H7 (cell line): ENCODE measurements around a stretch of chr19.

DNA sequence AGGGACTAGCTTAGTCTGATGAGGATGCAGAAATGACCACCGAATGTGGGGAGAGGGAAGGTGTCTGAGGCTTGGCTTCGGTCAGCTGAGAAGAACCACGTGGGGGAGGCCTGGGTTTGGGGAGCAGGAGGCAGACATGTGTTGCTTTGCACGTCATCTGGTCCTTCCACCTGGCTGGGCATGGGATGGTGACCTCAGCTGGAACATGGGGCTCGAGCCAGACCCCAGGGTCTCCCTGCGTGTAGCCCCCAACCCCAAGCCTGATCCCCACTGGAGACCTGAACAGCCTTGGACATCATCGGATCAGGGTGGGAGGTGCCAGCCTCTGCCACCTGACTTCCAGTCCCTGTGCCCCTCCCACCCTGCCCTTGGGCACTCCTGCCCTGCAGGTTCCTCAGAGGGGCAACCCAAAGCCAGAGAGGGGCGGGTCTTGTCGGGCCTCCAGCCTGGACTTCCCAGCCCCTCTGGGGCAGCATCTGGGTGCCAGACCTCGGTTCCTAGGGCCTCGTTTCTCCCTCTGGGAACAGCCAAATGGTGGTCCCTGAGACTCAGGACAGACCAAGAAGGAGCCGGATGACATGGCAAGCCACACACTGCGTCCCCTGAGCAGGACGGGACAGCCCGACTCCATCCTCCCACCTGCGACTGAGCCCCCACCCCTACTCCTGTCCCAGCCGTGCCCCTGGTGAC, 1.4 kb downstream of the APC2 start:
- RAMPAGE, long total RNA, result no peak

DNA sequence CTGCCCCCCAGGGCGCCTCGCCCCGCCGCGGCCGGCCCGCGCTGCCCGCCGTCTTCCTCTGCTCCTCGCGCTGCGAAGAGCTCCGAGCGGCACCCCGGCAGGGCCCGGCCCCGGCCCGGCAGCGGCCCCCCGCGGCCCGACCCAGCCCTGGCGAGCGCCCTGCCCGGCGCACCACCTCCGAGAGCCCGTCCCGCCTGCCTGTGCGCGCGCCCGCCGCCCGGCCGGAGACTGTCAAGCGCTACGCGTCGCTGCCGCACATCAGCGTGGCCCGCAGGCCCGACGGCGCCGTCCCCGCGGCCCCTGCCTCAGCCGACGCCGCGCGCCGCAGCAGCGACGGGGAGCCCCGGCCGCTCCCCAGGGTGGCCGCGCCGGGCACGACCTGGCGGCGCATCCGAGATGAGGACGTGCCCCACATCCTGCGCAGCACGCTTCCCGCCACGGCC, 9.6 kb downstream of the C19orf25 start:
- RAMPAGE, long total RNA, result no peak

DNA sequence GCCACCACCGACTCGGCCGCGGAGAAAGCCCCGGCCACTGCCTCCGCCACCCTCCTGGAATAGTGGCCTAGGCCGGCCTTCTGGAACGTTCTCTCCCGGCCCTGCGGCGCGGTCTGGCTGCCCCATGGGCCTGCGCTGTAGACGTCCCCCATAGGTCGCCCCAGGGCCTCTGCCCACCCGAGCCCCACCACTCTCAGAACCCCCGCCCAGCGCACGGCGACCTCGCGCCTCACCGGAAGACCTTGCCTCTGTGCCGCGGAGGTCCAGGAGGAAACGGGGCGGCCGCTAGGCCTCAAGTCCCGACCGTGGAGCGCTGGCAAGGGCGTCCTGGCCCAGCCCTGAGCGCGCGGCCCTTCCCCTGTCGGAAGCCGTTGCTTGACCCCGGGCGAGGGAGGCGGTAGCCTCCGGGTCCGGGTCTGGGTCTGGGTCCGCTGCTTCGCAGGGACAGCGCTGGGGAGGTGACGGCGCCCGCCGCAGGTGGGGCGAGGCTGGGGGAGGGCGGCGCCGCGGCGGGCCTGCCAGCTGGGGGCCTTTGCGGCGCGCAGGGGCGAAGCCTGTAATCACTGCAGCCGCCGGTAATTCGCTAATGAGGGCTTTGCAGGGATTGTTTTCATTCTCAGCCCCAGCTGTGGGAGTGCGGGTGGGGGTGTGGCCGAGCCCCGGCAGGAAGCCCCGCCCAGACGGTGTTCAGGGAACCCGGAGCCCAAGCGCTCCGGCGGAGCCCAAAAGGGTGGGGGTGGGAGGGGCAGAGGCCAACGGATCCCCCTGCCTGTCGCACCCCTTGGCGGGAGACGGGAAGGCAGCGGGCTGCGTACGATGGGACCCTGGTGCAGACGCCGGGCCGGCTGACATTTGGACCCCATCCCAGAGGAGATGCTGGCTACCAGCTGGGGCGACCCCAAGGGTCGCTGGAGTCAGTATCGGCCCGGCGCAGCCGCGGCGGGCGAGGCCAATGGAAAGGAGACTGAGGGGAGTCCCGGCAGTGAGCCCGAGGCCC, 8.6 kb downstream of the C19orf25 start:
- RAMPAGE, long total RNA, result no peak

DNA sequence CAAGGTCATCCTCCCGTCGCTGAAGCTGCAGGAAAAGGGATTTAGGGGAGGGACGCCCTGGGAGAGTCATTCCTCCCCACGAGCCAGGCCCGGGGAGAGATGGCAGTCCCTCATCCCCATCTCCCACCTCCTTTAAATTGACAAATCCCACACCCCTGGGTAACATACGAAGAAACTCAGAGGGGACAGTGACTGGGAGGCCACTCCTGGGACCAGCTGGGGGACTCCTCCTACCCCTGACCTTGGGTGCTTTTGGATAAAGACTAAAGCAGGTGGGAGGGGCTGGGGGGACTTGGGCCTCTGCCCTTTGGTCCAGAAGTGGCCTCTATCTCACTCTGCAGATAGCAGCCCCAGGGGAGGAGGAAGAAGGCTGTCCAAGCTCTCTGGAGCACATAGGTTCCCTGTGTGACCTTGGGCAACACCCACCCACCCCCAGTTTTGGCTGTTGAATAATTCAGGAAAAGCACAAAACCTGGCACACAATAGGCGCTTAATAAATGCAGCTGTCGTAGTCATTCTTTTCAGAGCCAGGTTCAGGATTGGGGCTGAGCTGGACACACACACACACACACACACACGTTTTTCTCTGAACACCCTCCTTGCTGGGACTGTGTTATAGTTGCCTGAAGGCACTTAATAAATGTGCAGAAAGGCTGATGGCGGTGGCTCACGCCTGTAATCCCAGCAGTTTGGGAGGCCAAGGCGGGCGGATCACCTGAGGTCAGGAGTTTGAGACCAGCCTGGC, 2.3 kb downstream of the REEP6 start:
- RAMPAGE, long total RNA, result no peak

DNA sequence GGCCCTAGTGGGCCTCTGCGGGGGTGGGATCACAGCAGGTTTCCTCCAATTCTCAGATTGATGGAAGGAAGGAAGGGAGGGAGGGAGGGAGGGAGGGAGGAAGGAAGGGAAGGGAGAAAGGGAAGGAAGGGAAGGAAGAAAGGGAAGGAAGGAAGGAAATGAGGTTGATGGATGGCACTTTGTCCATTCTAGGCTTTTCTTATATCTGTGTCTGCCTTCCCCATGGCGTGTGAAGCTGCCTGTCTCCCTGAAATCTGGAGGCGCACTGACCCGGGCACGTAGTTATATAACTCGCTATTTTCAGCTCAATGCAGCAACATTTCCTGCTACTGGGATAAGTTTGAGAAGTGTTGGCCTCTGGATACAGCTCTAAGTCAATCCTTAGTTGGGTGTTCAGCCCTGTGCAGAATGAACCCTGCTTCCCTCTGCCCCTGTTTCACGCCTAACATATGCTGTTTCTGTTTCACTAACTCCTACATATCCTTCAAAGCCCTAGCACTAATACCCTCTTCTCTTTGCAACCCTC, 3.2 kb downstream of the ADAMTSL5 start:
- RAMPAGE, long total RNA, result no peak

DNA sequence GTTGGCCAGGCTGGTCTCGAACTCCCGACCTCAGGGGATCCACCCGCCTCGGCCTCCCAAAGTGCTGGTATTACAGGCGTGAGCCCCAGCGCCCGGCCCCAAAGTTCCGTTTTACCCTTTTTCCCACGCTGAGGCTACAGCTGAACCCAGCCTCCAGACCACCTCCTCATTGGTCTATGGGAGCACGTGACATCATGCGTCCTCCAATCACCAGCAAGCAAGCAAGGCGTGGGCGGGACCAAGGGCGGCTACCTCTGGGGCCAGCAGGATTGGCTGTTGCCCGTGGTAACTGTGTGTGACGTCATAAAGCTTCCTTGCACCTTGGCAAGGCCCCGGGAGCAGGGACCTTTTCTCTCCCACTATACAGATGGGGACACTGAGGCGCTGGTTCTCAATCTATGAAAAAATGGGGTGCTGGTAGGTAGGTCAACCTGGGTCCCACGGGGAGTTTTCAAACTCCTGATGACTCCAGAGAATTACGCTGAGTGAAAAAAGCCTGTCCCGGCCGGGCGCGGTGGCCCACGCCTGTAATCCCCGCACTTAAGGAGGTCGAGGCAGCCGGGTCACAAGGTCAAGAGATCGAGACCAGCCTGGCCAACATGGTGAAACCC, 18.8 kb downstream of the PLK5 start:
- RAMPAGE, long total RNA, result no peak

GRCh38 chr19:1547376-1547757, 20.8 kb downstream of the MEX3D start:
- RAMPAGE, long total RNA, result no peak

DNA sequence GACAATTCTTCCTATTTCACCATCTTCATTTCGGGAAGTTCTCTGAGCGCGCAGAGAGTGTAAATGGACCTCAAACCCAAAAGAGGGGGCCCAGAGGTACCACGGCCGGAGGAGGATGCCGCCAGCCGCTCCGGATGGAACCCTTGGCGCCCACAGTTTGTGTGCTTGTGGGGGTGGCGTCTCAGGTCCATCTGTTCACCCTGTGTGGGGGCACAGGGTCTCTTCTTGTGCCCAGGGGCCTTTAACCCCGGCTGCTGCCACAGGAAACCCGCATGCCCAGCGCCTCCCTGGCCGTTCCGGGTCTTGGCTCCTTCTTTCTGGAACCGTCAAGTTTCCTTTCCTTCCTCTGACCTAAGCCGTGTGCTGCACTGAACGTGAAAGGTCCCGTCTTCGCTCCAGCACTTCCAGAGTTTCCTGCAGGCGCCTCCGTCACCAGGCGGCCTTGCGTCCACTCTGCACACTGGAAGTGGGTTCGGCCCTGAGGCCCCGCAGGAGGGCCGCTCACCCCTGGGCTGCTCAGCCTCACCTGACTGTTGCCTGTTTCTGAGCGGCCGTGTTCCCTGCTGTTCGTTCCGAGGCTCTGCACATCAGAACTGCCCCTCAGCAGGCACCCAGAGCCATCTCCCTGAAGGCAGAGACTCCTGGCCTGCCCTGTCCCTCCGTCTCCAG, 12.1 kb upstream of the MEX3D start:
- RAMPAGE, long total RNA, result no peak

DNA sequence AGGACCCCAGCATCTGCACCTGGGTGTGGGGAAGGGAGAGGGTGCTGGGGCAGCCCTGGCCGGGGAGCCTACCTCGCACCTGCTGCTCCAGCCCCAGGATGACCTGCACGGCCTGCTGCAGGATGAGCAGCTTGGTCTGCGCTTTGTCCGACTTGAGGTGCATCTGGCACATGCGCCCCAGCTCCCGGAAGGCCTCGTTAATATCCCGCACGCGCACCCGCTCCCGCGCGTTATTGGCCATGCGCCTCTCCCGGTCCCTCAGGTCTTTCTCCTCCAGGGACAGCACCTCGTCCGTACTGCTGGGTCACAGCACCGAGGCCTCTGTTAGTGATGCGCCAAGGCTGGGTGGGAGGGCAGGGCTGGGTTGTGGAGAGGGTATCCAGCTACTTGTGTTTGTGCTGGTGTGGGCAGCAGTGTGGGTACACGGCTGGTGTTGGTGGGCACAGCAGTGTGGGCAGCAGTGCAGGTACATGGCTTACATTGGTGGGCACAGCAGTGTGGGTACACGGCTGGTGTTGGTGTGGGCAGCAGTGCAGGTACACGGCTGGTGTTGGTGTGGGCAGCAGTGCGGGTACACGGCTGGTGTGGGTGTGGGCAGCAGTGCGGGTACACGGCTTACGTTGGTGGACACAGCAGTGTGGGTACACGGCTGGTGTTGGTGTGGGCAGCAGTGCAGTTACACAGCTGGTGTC, 7.0 kb upstream of the UQCR11 start:
- RAMPAGE, long total RNA, result no peak

- RAMPAGE, long total RNA, result no peak
These were observed 4.2 kb upstream of the ATP8B3 start for GRCh38 chr19:1816152-1816810.

DNA sequence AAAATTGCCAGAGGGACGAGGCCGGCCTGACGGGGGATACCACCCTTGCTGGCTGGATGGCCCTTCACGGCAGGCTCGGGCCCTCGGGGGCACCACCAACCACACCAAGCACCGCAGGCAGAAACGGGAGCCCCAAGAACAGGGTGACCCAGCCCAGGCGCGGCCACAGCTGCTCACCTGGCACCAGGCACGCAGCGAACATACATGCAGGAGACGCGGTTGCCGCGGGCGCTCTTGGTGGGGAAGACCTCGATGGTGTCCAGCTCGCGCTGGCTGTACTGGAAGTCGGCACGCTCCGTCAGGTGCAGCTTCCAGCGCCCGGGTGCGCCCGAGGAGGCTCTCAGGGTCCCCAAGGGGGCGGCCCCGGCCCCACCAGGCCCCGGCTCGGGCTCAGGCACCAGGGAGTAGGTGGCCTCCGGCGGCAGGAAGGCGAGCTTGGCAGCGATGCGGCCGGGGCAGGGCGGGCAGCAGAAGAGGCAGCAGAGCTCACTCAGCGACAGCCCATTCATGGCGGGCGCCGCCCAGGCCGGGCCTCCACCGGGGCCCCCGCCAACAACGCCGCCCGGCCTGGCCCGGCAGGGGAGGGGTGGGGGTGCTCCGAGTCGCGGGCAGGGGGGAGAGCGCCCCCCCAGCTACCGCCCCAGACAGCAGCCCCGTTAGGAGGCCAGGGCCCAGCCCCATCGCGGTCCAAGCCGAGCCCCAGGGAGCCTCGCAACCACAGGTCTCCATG, 4.1 kb downstream of the ABHD17A start:
- RAMPAGE, long total RNA, result no peak

- RAMPAGE, long total RNA, result no peak
These were observed 3.1 kb downstream of the ABHD17A start for GRCh38 chr19:1881797-1883051.

GRCh38 chr19:1929371-1930003, 11.5 kb upstream of the CSNK1G2 start:
- RAMPAGE, long total RNA, result no peak

- RAMPAGE, long total RNA, result no peak
These were observed 12.7 kb downstream of the MKNK2 start for GRCh38 chr19:2037984-2039147.

GRCh38 chr19:2061598-2062538, 10.8 kb upstream of the MKNK2 start:
- RAMPAGE, long total RNA, result no peak

GRCh38 chr19:2087044-2087537, 9.0 kb downstream of the MOB3A start:
- RAMPAGE, long total RNA, result no peak

- RAMPAGE, long total RNA, result no peak
These were observed 18.3 kb downstream of the IZUMO4 start for GRCh38 chr19:2114587-2115835.

DNA sequence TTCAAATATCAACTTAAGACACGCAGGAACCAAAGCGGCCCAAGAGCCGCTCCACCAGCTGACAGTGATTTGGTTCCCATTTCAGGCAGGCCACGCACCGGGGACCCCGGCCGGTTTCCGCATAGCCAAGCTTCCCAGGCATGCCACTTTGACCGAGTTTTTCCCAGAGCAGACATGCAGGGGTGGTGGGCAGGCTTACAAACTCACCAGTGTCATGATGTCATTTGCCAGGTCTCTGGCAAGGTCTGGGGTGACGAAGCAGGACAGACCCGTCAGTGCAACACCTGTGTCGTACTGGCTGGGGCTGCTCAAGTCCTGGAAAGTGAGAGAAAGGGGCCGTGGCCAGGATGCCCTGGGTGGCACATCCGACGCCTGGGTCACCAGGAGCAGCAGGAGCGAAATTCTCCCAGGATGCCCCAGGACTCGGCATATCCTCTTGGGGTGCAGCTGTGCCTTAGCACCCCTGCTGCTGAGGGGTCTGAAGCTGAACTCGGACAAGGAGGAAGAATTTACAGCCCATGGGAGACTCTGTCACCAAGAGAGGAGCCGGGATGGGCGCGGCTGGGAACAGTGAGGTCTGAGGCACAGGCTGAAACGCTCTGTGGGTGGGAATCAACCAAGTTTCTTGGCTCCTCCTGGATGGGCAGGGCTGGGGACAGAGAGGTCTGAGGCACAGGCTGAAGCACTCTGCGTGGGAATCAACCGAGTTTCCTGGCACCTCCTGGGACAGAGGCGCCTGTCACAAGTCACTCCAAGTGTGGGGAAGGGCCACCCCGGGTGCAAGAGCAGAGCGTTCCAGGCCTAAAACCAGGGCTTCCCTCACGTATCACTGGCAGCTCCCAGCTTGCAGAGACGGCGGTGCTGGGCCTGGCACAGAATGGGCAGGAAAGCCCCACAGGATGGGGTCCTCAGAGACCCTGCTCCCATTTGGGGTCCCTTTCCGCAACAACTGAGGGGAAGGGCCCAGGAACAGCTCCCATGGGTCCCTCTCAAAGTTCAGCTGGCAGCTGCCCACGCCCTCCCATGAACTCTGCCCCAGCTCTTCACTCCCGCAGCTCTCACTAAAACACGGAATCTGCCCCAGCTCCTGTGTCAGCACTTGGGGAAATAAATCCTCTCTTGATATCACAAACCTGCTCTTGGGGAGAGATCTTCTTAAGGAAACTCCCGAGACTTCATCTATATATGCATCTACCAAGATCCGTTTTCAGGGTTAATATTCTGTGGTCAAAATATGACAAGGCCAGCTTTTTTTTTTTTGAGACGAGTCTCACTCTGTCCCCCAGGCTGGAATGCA, 18.7 kb downstream of the AP3D1 start:
- RAMPAGE, long total RNA, result no peak

- RAMPAGE, long total RNA, result no peak
These were observed 10.0 kb downstream of the DOT1L start for GRCh38 chr19:2173666-2174115.

DNA sequence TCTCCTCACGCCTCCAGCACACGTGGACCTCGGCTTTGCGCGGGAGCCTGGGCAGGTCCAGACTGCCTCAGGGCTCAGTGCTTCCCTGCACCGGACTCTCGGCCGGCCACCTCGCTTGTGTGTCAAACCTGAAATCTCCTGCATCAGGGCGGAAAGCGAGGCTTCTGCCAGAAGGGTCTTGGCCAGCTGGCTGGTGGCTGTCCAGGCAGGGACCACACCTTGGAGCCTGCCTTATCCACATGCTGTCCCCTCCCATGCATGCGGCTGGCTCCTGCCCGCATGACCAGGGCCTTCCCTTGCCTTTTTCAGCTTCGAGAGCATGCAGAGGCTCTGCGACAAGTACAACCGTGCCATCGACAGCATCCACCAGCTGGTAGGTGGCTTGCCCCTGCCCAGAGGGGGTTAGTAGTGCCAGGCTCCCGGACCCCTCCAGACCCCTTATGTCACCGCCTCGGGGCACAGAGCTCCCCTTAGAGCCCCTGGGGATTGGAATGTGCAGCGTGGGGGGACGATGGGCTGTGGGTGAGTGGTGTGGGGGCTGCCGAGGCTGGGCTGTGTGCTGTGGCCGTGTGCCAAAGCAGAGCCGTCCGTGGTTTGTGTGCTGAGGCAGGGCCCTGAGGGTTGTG, 25.8 kb downstream of the DOT1L start:
- RAMPAGE, long total RNA, result no peak